ENCODE measurements around the gene CFAP58.

DNA sequence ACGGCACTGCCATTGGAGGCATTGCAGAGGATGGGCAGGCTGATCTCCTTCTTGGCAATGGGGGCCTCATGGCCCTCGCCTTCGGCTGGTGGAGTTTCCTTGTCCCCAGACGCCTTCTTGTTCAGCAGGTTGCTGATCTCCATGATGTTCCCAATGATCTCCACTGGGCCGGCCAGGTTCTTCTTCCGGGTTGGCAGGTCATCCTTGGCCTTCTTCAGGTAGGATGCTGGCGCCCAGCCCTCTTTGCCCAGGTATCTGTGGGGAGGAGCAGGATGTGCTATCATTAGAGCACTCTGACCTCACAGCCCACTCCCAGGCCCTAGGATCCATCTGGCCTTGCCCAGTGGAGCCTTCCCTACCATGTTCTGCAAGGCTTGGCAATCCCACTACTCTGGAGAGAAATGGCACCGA is 119.4 kb downstream of the NEURL1 start:
- PRO-cap = no peak
- CAGE, long polyA plus RNA = no peak

GRCh38 chr10:103649430-103649848 is 155.9 kb downstream of the NEURL1 start:
- PRO-cap = no peak
- CAGE, long polyA plus RNA = no peak

- PRO-cap = no peak
- CAGE, long polyA plus RNA = no peak
These were observed 170.1 kb downstream of the NEURL1 start for GRCh38 chr10:103663469-103664155.

DNA sequence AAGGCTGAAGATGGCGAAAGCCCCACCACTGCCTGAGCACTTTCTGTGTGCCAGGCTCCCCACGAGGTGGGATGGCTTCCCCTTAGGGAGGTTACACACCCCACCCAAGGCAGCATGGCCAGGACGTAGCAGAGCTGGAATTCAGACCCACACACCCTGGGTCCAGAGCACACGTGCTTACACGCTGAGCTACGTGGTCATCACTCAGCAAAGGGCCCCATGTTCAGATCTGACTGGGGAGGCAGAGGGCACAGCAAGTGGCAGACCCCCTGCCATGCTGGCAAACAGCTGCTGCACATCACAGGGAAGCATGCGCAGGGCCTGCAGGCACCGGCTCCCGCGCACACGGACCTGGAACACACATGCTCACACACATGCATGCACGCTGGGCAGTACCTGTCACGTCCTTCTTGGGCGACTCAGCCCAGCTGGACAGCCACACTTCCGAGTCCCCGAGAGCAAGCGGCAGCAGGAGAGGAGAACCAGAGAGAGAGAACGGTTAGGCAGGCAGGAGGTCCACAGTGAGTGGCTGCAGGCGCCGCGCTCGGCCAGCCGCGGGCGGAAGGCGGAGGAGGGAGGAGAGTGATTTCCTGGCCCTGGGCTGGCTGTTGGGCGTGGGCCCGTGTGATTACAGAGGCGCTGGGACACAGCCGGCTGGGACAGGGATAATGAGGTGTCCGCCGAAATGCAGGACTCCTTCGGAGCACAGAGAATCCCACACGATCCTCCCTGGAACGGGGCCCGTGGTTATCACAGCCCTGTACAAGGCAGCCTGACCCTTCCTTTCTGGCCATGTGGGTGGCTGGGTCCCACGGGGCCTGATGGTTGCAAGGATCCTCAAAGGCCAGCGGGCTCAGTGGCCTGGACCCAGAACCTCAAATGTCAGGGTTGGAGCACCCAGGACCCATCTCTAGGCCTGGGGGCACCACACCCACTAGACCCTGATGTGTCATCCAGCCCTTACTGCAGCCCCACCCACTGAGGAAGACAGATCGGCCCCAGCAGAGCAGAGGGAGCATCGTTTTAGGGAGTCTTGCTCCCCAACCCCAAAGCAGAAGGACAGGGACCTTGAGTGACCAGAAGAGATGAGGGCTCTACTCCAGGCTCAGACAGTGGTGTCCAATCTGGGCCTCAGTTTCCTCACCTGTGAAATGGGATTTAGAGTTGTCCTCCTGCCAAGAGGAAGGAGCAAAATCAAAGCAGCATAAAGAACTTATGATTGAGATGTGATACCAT is 175.1 kb downstream of the NEURL1 start:
- PRO-cap = no peak
- CAGE, long polyA plus RNA = no peak

- PRO-cap = no peak
- CAGE, long polyA plus RNA = no peak
These were observed 108.6 kb downstream of the SH3PXD2A start for GRCh38 chr10:103746372-103747650.

DNA sequence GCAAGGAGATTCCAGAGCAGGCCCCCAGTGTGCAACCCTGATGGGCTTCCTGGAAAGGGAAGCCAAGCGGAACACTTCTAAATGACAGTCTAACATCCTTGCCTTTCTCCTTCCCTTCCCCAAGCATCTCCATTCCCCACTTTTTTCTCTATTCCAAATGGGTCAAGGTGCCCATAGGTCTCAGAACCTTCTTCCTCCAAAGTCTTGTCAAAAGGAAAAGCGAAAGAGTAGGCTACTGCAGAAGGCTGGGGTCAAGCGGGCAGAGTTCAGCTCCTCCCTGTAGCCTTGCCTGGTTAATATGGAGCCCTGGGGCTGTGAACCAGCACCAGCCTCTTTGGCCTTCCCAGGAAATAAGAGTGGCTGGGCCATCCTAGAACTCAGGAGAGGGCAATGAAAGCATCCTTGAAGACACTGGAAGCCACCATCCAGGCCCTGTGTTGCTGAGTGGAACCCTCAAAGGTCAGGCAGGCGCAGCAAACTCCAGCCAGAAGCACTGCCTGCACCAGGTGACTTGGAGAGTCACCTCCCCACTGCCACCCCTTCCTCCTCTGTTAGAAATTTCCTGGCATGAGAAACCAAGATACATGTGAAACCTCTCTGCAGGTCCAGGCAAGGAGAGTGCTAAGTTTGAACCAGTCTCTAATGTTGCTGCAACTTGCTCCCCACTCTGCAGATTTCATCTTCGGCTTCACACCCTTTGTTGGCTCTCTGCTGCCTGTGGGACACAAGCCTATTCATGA is 75.0 kb downstream of the SH3PXD2A start:
- PRO-cap = no peak
- CAGE, long polyA plus RNA = no peak

GRCh38 chr10:103781454-103782106 is 73.8 kb downstream of the SH3PXD2A start:
- PRO-cap = no peak
- CAGE, long polyA plus RNA = no peak

GRCh38 chr10:103834885-103835549 is 20.4 kb downstream of the SH3PXD2A start:
- PRO-cap = no peak
- CAGE, long polyA plus RNA = no peak

DNA sequence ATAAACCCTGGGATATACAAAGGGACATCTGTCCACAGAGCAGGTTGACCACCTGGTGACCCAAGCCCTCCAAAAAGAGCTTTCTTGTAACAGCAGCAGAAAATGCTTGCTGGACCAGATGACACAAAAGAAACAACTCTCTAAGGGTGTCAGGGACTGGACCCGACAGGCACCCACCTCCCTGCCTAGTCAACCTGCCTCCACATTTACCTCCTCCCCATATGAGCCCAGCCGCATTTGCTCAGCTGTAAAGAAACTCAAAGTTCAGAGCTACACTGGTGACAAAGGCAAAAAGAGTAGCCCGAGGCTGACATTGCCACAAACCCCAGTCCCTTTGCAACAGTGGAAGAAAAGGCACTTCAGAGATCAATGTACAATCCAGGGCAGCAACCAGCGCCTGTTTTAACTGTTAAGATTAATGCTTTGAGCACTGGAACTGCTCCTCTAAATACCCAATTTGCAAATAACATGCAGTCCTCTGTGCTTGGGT is 1.5 kb downstream of the SH3PXD2A start:
- PRO-cap = no peak
- CAGE, long polyA plus RNA = no peak

GRCh38 chr10:103998786-103999374 is 31.9 kb downstream of the SLK start:
- PRO-cap = no peak
- CAGE, long polyA plus RNA = no peak

DNA sequence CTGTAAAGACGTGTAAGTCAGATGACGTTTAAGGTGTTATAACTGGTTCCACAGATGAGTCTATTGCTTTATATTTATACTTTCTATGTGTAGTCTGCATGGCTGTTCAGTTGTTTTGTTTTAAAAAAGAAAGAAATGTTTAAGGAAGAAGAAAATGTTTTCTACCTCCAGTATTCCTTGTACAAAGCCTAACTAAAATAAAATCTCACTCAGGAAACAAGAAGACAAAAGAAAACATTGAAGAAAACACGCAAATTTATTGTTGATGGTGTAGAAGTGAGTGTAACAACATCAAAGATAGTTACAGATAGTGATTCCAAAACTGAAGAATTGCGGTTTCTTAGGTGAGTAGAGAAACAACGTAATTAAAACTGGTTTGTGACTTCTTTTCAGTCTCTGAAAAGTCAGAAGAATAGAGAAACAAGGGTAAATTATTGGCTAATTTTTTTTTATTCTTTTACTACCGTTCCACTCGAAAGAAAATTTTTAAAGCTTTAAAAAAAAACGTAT is 38.5 kb downstream of the SLK start:
- PRO-cap = no peak
- CAGE, long polyA plus RNA = no peak

GRCh38 chr10:104029470-104030039 is 56.1 kb downstream of the COL17A1 start:
- PRO-cap = no peak
- CAGE, long polyA plus RNA = no peak

- PRO-cap = no peak
- CAGE, long polyA plus RNA = no peak
These were observed 10.4 kb downstream of the CFAP43 start for GRCh38 chr10:104221848-104222156.

DNA sequence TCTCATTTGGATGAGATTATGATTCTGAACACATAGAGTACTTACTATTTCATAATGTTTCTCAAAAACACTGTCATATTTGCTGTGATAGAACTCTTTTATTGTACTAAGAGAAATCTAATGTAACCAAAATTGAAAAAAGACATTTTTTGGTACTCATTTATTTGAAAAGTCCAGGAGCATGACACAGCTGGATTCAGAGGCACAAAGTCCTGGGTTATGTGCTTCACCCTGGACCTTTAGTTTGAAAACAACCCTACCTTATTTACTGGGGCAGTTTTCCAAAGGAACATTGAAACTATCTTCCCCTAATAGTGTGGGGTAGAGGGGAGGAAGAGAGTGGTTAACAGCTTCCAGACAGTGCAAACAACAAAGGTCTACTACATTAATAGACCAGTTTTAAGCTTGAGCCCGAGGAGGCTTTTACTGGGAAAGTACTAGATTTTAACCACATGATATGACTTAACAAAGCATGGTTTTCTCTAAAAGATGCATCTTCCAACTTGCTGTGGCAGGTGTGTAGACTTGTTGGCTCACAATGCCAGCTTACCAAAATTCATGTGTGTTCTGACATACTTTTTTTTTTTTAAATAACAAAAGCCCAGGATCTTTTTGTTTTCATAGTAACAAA is 1.6 kb downstream of the GSTO1 start:
- PRO-cap = no peak
- CAGE, long polyA plus RNA = no peak

- PRO-cap = no peak
- CAGE, long polyA plus RNA = no peak
These were observed 29.2 kb downstream of the GSTO2 start for GRCh38 chr10:104298068-104298800.

GRCh38 chr10:104309749-104311041 is 28.1 kb downstream of the ITPRIP start:
- PRO-cap = no peak
- CAGE, long polyA plus RNA = no peak

GRCh38 chr10:104329773-104330871 is 8.1 kb downstream of the ITPRIP start:
- PRO-cap = no peak
- CAGE, long polyA plus RNA = no peak

DNA sequence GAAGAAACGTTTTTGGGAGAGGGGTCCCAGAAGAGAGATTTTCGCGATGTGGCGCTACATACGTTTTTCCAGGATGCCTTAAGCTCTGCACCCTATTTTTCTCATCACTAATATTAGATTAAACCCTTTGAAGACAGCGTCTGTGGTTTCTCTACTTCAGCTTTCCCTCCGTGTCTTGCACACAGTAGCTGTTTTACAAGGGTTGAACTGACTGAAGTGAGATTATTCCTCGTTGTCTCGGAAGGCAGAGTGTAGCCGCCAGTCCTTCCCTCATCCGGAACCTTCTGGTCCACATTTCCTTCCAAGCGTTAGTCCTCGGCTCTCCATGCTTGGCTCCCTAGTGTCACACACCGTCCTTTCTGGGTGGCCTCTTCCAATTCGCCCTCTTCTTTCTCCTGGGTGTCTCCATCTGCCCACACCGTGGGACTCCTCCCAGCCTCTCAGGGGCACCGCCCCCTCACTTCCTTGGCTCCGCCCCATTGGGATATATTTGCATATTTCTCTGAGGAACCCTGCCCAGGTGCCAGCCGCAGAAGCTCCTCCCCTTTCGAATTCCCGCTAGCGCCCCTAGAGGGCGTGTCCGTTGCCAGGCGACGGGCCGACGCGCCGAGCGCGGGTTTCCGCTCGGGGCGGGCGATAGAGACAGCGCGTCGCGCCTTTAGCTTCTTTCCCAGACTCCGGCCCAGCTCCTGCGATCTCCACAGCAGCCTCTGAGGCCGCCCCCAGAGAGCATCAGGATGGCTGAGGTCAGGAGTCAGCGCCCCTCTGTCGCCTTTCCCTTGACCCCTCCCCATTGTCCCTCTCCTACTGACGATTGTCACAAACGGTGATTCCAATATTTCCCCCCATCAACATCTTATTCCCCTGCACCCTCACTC is at the start of gene CFAP58:
Gene CFAP58 (plus strand): TSS at position 673 of the 878 bp plus-strand sequence.
- PRO-cap = bidirectional peak, plus-strand start at position 664 of the sequence, minus-strand start at position 397 of the sequence
- CAGE, long polyA plus RNA = no peak

GRCh38 chr10:104378478-104378973 is 24.9 kb downstream of the CFAP58 start:
- PRO-cap = no peak
- CAGE, long polyA plus RNA = no peak

DNA sequence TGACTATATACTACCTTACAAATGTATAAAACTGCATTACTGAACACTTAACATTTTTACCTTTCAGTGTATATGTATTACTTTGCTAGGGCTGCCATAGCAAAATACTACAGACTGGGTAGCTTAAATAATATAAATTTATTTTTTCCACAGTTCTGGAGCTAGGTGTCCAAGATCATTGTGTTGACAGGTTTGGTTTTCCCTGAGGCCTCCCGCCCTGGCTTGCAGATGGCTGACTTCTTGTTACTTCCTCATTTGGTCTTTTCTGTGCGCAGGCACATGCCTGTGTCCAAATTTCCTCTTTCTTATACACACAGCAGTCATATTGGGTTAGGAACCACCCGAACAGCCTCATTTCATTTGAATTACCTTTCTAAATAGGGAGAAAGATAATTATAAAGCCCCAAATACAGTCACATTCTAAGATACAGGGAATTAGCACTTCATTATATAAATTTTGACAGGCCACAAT is 521.6 kb upstream of the SORCS1 start:
- PRO-cap = unidirectional peak, plus-strand start at position 308 of the sequence
- CAGE, long polyA plus RNA = no peak